HT1080 (cell line): ENCODE results near the genes DACH2, KLHL4, PCDH11X, SRPX2, ARMCX6 and ARMCX2.

RAMPAGE:
- cytosol, long total RNA, result no peak
- long total RNA, result no peak
- nucleus, long total RNA, result no peak
Observed at GRCh38 chrX:78658815-78659156, 342 bp downstream of the RTL3 start.

DNA sequence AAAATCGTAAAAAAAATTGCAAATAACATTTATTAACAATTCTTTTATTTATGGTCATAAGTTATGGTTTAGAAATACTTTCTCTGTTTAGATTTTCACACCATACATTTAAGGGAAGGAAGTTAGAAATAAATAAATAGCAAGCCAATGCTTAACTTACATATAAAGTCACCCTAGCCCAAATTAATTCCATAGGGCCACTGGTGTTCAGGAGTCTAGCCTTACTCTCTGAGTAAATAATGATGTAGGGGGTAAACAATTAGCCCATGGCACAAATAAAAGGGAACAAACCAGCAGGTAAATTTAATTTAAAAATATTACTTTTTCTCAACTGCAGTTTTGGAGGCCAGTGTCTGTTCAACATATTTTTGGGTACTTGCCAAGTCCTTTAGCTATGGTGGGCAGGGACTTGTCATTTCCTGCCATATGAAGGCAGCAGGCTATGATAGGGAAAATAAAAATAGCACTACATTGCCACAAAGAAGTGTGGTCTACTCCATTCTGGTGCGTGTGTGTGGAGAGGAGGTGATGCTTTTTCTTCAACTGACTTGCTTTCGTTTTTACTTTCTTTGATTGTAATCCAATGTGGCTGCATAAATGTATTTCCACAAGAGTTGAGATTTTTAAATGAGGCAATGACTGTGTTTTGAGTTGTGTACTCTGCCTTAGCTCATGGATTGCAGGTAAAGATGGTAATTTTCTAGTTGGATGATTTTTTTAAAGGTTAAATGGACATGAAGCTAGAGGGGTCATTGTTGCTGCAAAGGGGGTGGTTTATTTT is 17.1 kb downstream of the GPR174 start:
RAMPAGE:
- cytosol, long total RNA, result no peak
- long total RNA, result no peak
- nucleus, long total RNA, result no peak

GRCh38 chrX:79167442-79167956 is 23.0 kb downstream of the GPR174 start:
RAMPAGE:
- cytosol, long total RNA, result no peak
- long total RNA, result no peak
- nucleus, long total RNA, result no peak

DNA sequence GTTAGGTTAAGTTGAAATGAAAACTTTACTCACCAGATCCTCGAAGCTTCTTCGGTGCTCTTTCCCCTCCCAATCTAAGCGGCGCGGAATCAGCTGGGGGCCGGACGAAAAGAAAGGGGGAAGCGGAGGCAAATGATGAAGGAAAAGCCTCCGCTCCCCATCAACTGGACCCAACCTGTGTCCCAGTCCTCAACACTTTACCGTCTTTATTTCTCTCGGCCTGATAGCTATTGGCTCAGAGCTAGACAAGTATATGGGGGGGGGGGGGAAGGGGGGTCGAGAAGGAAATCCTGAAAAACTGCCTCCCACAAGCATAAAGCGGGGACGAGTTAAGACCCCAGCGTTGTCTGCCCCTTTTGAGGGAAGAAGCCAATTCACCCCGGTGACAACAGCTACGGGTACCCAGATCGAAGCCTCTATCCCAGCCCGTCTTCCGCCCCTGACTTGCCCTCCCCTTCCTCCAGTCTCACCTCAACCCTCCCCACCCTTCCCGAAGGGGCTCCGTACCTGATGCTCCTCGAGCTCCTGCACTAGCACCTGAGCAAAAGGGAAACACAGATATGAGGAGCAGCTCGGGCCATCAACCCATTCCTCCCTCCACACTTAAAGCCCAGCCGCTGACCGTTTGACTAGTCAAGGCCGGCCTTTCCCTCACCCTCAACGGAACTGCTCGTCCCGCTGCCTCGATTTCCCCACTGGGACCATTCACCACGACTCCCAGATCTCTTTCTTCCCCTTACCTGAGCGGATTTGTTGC is 993 bp downstream of the BRWD3 start:
RAMPAGE:
- cytosol, long total RNA, result no peak
- long total RNA, result no peak
- nucleus, long total RNA, result no peak

RAMPAGE:
- cytosol, long total RNA, result no peak
- long total RNA, result no peak
- nucleus, long total RNA, result no peak
Observed at GRCh38 chrX:81121495-81122180, 80.1 kb downstream of the HMGN5 start.

GRCh38 chrX:85004598-85004936 is 890 bp downstream of the APOOL start:
RAMPAGE:
- cytosol, long total RNA, result no peak
- long total RNA, result no peak
- nucleus, long total RNA, result no peak

RAMPAGE:
- cytosol, long total RNA, result no peak
- long total RNA, result no peak
- nucleus, long total RNA, result no peak
Observed at GRCh38 chrX:86148106-86148678, at the start of gene DACH2. TSS of gene DACH2 (plus strand) at chrX:86148451.

DNA sequence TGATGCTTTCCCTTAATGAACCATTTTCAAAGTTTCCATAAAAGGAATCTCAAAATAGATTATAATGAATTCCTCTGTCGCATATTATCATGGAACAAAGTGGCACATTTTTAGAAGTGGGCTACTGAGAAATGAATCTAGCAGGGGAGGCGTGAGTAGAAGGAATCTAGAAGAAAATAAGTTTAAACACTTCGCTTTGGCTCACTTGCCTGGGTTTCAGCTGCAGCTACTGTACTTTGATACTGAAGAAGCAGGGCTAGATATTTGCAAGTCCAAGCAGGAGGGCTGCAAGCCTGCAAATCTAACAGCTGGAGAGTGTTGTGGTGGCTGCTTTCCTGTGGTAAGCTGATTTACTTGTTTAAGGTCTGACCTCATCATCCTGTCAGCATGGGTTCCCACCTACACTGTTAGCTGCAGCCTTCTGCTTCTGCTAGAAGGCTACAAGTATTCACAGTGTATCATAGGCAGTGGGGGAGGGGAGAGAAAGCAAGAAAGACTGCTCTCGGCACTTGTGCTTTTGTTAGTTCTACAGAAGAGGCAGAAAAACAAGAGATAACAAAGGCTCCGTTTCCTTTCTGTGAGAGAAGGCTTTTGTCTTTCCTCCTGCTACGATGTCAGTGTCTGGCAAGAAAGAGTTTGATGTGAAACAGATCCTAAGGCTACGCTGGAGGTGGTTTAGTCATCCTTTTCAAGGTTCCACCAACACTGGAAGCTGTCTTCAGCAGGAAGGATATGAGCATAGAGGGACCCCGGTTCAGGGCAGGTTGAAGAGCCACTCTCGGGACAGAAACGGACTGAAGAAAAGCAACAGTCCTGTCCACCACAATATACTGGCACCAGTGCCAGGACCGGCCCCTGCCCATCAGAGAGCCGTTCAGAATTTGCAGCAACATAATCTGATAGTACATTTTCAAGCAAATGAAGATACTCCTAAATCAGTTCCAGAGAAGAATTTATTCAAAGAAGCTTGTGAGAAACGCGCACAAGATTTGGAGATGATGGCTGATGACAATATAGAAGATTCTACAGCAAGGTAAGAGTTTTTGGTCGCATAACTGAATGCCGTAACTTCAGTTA is at the start of gene KLHL4:
Gene KLHL4, plus strand, starts transcription at position 520 of the 1,077 bp plus-strand sequence.
RAMPAGE:
- cytosol, long total RNA, result start-site peak on the plus strand centred at position 765 of the sequence, 127 bp wide, 248 and 336 reads in 2 replicates
- long total RNA, result start-site peak on the plus strand centred at position 497 of the sequence, 175 bp wide, 69 reads; start-site peak on the plus strand centred at position 744 of the sequence, 86 bp wide, 142 reads
- nucleus, long total RNA, result start-site peak on the plus strand centred at position 534 of the sequence, 129 bp wide, 113 and 42 reads in 2 replicates

RAMPAGE:
- cytosol, long total RNA, result no peak
- long total RNA, result no peak
- nucleus, long total RNA, result no peak
Observed at GRCh38 chrX:91779054-91779638, at the start of gene PCDH11X. TSS of gene PCDH11X (plus strand) at chrX:91779375.

GRCh38 chrX:93167394-93167702 is 506.0 kb downstream of the NAP1L3 start:
RAMPAGE:
- cytosol, long total RNA, result no peak
- long total RNA, result no peak
- nucleus, long total RNA, result no peak

RAMPAGE:
- cytosol, long total RNA, result no peak
- long total RNA, result no peak
- nucleus, long total RNA, result no peak
Observed at GRCh38 chrX:95889067-95889609, 795.5 kb upstream of the DIAPH2 start.

DNA sequence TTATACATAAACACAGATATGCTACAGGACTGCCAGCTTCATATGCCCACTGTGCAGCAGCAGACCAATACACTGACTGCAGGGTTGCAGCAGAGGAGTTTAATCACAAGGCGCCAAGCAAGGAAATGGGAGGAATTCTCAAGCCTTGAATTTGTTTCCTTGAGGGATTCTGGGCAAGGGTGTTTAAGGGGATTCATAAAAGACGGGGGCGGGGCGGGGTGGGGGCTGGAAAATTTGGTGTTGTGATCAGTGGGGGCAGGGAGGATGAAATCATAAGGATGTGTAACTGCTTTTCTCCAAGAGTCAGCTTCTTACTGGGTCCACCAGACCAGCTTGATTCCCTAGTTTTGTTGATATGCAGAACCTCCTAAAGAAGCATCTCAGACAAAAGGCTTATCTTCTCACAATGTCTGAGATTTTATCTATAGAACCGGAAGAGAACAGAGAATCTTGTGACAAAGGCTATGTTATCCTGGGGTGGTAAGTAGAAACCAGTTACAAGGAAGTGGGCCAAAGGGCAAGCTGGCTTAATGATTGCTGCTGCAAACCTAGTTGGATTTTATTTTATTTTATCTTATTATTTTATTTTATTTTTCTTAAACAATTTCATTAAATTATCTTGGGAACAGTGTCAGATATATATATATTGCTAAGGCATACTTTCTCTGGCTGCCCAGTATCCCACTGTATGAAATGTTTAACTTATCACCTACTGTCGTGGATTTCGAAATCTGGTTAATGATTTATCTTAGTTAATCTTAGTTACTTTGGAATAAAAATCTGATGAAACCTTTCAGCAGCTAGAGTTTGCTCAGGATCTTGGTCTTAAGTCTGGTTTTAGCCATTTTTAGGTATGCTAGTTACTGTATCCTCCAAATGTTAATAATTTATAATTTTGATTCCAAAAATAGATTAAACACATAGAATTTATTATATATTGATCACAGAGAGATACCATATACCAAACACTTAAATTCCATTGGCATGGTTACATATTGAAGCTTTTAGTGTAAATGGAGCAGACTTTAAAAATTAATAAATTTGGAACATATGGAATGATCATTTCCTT is 276.5 kb downstream of the RPA4 start:
RAMPAGE:
- cytosol, long total RNA, result no peak
- long total RNA, result no peak
- nucleus, long total RNA, result no peak

DNA sequence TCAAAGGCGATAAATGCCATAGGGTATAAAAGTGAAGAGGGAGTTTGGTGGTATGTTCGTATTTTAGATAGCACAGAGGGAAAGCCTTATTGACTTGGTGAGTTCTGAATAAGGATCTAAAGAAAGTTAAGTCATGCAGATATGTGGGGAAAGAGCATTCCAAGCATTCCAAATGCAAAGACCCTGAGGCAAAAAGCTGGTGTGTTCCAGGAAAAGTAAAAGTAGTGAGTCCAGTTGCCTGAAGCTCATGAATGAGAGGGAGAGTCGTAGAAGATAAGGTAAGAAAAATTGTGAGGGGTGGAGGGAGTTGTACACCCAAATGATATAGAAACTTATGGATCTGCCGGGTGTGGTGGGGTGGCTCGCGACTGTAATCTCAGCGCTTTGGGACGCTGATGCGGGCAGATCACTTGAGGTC is 426.7 kb downstream of the RPA4 start:
RAMPAGE:
- cytosol, long total RNA, result no peak
- long total RNA, result no peak
- nucleus, long total RNA, result no peak

GRCh38 chrX:100643831-100644899 is at the start of gene SRPX2:
TSS of gene SRPX2 (plus strand) at chrX:100644199.
RAMPAGE:
- cytosol, long total RNA, result no peak
- long total RNA, result start-site peak on the plus strand at chrX:100644192-100644212, 16 reads
- nucleus, long total RNA, result no peak

DNA sequence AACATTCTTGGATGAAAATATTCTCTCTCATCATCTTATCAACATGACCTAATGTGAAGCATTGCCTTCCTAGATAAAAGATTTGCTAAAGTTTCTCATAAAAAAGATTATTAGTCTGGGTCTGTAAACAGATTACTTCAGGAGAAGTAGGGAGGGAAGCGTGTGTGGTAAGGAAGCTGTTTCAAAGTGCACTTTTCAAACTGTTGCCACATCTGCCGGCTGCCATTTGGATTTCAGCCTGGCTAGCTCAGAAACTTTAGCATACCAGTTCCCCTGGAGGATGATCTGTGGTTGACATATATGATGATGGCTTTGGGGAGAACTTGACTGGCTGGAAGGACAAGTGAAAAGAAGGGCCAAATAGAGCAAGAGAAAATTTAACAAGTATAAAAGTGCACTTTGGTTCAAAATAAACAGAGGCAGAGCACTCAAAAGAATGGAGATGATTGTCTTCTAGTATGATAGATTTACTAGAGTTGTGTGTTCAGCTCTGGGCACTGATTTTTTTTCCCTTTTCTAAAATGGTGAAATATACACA is 330 bp upstream of the NOX1 start:
RAMPAGE:
- cytosol, long total RNA, result no peak
- long total RNA, result no peak
- nucleus, long total RNA, result no peak

DNA sequence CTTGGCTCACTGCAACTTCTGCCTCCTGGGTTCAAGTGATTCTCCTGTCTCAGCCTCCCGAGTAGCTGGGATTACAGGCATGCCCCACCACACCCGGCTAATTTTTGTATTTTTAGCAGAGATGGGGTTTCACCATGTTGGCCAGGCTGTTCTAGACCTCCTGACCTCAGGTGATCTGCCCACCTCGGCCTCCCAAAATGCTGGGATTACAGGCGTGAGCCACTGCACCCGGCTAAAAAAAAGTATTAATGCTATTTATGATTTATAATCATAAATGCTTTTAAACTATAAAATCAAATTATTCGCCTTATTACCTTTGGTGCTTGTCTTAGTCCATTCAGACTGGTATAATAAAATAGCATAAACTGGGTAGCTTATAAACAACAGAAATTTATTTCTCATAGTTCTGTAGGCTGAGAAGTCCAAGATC is 4.6 kb upstream of the CENPI start:
RAMPAGE:
- cytosol, long total RNA, result no peak
- long total RNA, result no peak
- nucleus, long total RNA, result no peak

GRCh38 chrX:101617203-101617691 is 553 bp downstream of the ARMCX6 start:
RAMPAGE:
- cytosol, long total RNA, result no peak
- long total RNA, result no peak
- nucleus, long total RNA, result no peak

DNA sequence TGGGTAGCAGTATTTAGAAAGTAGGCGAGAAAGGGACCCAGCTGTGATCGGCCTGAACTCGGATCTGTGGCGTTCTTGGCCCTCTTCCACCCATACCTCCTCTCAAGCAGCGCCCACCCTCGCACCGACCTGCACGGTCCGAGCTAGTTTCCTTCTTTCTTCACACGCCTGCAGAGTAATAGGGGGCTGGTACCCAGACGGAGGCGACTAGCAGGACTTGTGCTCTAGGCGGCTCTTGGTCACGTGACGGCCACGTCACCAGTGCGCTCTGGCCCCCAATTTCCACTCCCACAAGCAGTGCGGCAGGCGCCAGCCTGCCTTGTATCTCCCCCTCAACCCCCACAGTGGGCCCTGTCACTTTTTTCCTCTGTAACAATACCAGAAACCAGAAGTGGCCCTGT is at the start of gene ARMCX6:
Gene ARMCX6, minus strand, starts transcription at position 245 of the 401 bp plus-strand sequence.
RAMPAGE:
- cytosol, long total RNA, result start-site peak on the minus strand centred at position 195 of the sequence, 46 bp wide, 107 and 127 reads in 2 replicates
- long total RNA, result start-site peak on the minus strand centred at position 198 of the sequence, 58 bp wide, 180 reads
- nucleus, long total RNA, result start-site peak on the minus strand centred at position 207 of the sequence, 70 bp wide, 24 and 29 reads in 2 replicates

DNA sequence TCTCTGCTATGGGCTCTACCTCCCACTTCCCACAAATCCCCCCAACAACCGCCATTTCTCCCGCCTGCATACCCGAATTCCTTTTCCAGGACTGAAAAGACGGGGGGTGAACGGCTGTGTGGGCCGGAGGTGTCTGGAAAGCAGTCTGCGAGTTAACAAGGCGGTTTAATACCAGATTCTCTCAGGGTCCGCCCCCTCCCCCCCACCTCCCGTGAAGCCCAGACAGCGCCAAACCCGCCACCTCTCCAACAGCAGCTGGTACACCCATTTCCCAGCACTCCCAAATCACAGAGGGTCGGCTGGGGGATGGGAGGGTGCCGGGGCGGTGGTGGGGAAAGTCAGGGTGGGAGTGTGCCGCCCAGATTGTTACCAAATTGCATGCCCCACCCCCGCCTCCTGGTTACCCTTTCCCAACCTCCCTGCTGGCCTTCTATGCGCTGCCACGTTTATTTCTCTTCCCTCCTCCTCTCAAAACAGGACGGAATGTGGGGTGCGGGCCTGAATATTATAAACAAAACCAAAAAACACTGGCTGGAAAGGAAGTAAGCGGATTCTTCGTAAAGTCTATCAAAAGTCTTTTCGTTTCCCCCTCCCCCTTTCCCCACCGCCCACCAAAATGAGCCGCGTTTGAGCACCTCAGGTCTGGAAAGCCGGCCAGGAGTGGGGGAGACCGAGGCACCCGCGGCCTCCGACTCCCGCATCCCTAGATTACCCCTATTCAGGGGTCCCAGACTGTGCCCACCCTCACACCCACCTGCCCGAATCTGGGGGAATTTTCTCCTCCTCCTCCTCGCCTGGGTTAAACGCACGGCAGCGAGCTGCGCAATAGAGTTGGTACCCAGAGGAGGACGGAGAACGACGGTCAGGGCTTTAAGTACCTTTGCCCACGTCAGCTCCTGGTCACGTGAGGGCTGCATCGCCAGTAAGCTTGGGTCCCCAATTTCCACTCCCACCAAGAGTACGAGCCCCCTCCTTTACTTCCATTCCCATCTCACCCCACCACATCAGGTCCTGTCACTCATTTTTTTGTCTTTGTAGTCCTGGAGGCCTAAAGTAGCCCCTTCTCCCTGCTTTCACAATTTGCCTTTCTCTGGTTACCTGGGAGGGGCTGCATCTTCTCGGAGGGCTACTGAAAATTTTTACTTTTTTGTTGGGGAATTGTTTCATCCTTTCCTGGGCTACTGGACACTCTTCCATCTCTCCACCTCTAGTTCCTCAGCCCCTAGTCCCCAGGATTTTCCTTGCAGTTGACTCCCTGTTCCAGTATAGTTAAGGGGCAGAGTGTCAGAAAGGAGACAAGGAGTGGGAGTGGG is at the start of gene ARMCX2:
Gene ARMCX2, minus strand, starts transcription at position 847 of the 1,313 bp plus-strand sequence.
RAMPAGE:
- cytosol, long total RNA, result start-site peak on the minus strand centred at position 847 of the sequence, 7 bp wide, 103 and 237 reads in 2 replicates
- long total RNA, result start-site peak on the minus strand centred at position 844 of the sequence, 8 bp wide, 61 reads
- nucleus, long total RNA, result no peak

RAMPAGE:
- cytosol, long total RNA, result no peak
- long total RNA, result no peak
- nucleus, long total RNA, result no peak
Observed at GRCh38 chrX:102142161-102142665, 13.6 kb downstream of the BEX5 start.